IMR-90 (cell line): ENCODE data around the gene LAMA3.

DNA sequence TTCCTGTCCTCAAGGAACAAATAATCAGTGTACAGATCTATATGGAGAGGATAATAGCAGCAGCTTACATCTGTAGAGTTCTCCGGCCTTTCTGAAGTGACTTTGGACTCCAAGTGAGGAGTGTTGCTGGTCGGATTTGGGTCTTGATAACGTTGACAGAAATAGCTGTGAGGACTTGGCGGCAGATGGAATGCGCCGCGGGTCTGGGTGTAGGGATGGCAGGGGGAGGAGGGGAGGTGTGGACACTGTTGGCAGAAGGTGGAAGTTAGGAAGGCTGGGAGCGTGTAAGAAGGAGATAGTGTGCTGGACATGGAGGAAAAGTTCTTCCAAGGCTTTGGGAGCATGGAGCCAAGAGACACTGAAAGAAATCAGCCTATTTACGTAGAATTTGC lies 170.8 kb upstream of the GATA6 start:
- RRBS: no CpG with 5 or more reads among the region's 9 CpGs
CAGE:
- cytosol, long polyA plus RNA: no peak
- long polyA plus RNA: no peak
- nucleus, long polyA plus RNA: no peak

DNA sequence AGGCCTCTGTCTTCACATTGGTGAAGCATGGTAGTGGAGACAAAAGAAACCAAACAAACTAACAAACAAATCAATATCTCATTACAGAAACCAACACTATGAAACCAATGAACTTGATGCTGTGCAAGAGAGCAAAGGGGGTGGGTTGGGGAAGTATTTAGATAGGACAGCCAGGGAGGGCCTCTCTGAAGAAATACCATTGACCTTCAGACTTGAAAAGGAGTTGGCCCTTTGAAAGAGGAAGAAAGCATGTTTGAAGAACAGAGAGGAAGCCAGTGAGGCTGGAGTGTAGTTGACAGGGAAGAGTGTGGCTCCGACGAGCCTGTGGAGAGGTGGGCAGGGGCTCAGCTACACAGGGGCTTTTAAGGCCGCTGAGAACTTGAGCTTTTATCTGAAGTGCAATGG lies 151.0 kb upstream of the GATA6 start:
- RRBS: no CpG with 5 or more reads among the region's 3 CpGs
CAGE:
- cytosol, long polyA plus RNA: no peak
- long polyA plus RNA: no peak
- nucleus, long polyA plus RNA: no peak

- RRBS: no CpG with 5 or more reads among the region's 7 CpGs
CAGE:
- cytosol, long polyA plus RNA: no peak
- long polyA plus RNA: no peak
- nucleus, long polyA plus RNA: no peak
These were observed 142.6 kb upstream of the GATA6 start for GRCh38 chr18:22026697-22027188.

- RRBS: no CpG with 5 or more reads among the region's 7 CpGs
CAGE:
- cytosol, long polyA plus RNA: no peak
- long polyA plus RNA: no peak
- nucleus, long polyA plus RNA: no peak
These were observed 124.2 kb upstream of the GATA6 start for GRCh38 chr18:22044957-22045800.

DNA sequence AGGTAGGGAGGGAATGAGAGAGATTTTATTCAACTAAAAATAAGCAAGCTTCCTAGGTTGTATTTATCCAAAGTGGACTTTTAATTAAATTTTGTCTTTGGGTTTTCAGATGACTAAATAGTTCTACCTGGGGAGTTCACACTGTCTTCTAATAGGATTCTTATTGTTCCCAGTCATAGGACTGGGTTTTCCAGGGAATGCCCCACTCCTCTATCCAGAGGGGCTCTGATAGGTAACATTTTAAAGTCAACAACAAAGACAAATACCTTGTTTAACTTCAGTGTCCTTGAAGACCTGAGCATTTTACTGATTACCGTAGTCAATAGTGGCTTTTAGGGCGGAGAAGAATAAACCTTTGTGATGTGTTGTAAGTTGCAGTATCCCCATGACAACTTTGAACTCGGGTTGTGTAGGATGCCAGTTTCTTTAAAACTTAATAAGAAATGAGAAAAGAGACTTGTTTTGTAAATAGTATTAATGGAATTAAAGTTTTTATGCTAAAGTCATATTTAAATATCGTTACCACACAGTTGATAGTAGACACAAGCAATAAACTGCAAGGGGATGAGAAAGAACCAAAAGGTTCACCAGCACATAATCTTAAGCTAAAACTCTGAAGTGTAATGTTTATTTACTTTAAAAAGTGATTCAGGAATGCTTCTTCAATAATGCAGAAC lies 6.0 kb downstream of the GATA6 start:
- RRBS: no CpG with 5 or more reads among the region's 4 CpGs
CAGE:
- cytosol, long polyA plus RNA: no peak
- long polyA plus RNA: no peak
- nucleus, long polyA plus RNA: no peak

GRCh38 chr18:22276307-22276873 lies 107.0 kb downstream of the GATA6 start:
- RRBS: no CpG with 5 or more reads among the region's 8 CpGs
CAGE:
- cytosol, long polyA plus RNA: no peak
- long polyA plus RNA: no peak
- nucleus, long polyA plus RNA: no peak

DNA sequence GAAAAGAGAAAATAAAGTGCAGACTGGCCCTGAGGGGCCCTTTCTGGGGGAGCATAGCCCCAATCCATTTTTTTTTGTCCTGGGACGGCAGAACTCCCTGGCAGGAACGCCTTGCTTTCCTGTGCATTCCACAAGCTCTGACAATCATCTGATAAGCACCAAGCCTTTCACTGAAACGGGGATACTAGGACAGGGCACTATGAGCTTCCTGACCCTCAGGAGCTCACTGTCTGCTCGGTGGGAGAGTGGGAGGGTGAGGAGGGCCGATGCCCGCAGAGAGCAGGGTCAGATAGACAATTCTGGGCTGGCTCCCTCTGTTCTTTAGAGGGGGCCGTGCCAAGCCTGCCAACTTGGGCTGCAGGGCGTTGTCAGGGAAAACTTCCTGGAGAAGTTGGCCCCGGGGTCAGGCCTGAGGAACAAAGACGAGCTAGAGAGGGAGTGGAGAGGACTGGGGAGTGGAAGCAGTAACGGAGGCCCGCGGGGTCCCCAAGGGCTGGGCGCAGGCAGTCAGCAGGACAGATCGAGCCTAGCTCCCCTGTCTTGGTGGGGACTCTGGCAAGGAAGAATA lies 82.0 kb downstream of the CTAGE1 start:
- RRBS: no CpG with 5 or more reads among the region's 15 CpGs
CAGE:
- cytosol, long polyA plus RNA: no peak
- long polyA plus RNA: no peak
- nucleus, long polyA plus RNA: no peak

DNA sequence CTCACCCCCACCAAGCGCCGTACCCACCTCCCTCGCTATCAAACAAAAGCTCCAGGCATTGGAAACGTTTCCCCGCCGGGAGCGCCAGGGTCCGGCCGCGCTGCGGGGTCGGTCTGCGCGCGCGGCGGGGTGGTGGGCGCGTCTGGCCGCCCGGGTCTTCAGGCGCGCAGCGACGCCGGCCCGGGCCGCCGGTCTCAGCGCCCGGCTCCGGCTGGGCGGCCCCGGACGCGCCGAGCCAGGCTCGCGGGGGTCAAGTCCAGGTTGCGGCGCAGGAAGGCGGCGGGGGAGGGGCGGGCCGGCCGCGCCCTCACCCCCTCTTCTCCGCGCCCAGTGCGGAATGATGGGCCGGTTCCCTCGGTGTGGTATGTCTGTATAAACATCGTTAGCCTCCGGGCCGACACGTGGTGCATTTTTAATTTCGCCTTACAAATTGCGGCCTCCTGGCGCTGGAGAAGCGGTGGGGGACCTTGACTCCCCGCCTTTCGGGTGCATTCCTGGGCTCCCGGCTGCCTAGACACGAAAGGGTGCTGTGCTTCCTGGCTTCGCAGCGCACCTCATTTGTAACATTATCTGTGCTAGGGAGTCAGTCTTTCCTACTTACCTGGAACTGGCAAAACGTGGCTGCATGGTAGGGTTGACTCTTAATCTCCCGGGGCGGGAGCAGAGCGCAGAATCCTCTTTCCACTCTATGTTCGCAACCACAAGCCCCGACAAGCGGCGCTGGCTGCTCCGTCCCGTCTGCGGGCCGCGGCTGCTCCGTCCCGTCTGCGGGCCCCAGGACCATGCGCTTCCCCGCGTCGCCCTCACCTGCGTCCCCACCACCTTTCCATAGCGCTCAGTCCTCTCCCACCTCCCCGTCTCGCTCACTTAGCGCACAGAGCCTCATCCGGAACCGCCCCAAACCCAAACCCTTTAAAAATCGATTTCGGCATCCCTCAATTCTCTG lies 69.0 kb downstream of the CTAGE1 start:
- RRBS: 3% methylated on average over 36 of the region's 95 CpGs
CAGE:
- cytosol, long polyA plus RNA: no peak
- long polyA plus RNA: no peak
- nucleus, long polyA plus RNA: no peak

GRCh38 chr18:22490641-22490973 lies 72.9 kb upstream of the CTAGE1 start:
- RRBS: no CpG with 5 or more reads among the region's 2 CpGs
CAGE:
- cytosol, long polyA plus RNA: no peak
- long polyA plus RNA: no peak
- nucleus, long polyA plus RNA: no peak

GRCh38 chr18:22530011-22530373 lies 112.3 kb upstream of the CTAGE1 start:
- RRBS: no CpG with 5 or more reads among the region's 7 CpGs
CAGE:
- cytosol, long polyA plus RNA: no peak
- long polyA plus RNA: no peak
- nucleus, long polyA plus RNA: no peak

DNA sequence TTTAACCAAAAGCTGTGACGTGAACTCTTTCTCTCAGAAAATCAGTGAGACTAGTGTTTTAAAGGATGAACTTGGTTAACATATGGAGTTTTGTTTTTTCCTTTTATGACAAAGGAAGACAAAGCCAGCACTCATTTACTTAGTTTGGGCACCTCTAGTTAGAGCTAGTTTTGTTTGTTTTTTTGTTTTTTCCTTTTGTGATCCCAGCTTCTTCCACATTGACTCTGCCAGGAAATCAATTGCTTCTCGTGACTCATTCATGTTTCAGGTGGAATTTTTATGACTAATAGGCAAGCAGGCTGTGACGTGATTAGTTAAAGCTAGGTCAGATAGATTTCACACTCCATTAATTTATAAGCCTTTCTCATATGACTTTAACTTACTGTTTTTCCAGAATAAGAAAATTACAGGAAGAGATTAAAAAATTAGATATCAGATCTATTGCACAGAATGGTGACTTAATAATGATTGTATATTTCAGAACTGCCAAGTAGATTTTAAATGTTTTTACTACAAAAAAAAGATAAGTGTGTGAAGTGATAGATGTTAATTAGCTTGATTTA lies 45.3 kb downstream of the RBBP8 start:
- RRBS: no CpG with 5 or more reads among the region's 3 CpGs
CAGE:
- cytosol, long polyA plus RNA: no peak
- long polyA plus RNA: no peak
- nucleus, long polyA plus RNA: no peak

- RRBS: 4% methylated on average over 11 of the region's 37 CpGs
CAGE:
- cytosol, long polyA plus RNA: no peak
- long polyA plus RNA: no peak
- nucleus, long polyA plus RNA: no peak
These were observed 455 bp upstream of the CABLES1 start for GRCh38 chr18:23134756-23135304.

DNA sequence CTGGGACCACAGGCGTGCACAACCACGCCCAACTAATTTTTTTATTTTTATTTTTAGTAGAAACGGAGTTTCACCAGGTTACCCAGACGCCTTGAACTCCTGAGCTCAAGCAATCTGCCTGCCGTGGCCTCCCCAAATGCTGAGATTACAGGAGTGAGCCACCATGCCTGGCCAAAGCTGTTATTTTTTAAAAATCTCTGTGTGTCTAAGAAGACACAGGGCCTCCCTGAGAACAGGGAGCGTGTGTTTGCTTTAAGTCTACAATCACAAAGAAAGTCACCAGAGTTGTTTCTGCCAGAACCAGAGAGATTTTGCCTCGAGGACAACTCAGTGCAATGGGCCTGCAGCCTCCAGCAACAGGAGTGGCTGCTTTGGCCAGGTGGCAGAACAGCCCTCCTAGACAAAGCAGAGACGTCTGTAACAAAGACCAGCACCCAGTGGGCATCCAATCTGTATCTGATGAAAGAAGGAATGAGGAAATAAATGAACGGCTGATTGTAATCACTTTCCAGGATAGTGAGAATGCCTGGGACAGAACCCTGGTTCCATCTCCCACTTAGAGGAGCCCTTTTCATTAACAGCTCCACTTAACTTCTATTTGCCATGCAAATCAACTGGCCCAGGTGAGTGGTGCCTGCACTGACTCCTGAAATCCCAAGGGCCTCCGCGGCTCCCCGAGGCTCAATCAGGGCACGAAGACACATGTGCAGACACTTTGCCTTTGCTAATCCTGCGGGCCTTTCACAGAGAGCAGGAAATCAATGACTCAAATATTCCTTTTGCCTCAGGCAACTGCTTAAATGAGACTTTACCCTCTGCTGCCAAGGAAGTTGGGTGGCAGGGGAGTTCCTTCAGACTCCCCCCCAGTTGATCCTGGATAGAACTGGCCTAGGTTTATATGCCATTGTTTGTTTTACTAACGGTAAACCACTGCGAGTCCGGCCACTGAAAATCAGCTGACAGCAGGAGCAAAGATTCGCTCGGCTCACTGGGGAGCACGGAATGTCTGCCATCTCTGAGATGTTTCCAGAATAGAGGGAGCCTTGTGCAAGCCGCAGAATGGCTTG lies 146.5 kb downstream of the CABLES1 start:
- RRBS: no CpG with 5 or more reads among the region's 21 CpGs
CAGE:
- cytosol, long polyA plus RNA: no peak
- long polyA plus RNA: no peak
- nucleus, long polyA plus RNA: no peak

- RRBS: 53% methylated on average over 2 of the region's 3 CpGs
CAGE:
- cytosol, long polyA plus RNA: no peak
- long polyA plus RNA: no peak
- nucleus, long polyA plus RNA: no peak
These were observed 820 bp upstream of the RMC1 start for GRCh38 chr18:23502588-23502793.

GRCh38 chr18:23504564-23505215 lies 1.4 kb downstream of the RMC1 start:
- RRBS: no CpG with 5 or more reads among the region's 10 CpGs
CAGE:
- cytosol, long polyA plus RNA: no peak
- long polyA plus RNA: no peak
- nucleus, long polyA plus RNA: no peak

- RRBS: no CpG with 5 or more reads among the region's 7 CpGs
CAGE:
- cytosol, long polyA plus RNA: no peak
- long polyA plus RNA: no peak
- nucleus, long polyA plus RNA: no peak
These were observed 23.2 kb downstream of the RMC1 start for GRCh38 chr18:23526402-23527092.

DNA sequence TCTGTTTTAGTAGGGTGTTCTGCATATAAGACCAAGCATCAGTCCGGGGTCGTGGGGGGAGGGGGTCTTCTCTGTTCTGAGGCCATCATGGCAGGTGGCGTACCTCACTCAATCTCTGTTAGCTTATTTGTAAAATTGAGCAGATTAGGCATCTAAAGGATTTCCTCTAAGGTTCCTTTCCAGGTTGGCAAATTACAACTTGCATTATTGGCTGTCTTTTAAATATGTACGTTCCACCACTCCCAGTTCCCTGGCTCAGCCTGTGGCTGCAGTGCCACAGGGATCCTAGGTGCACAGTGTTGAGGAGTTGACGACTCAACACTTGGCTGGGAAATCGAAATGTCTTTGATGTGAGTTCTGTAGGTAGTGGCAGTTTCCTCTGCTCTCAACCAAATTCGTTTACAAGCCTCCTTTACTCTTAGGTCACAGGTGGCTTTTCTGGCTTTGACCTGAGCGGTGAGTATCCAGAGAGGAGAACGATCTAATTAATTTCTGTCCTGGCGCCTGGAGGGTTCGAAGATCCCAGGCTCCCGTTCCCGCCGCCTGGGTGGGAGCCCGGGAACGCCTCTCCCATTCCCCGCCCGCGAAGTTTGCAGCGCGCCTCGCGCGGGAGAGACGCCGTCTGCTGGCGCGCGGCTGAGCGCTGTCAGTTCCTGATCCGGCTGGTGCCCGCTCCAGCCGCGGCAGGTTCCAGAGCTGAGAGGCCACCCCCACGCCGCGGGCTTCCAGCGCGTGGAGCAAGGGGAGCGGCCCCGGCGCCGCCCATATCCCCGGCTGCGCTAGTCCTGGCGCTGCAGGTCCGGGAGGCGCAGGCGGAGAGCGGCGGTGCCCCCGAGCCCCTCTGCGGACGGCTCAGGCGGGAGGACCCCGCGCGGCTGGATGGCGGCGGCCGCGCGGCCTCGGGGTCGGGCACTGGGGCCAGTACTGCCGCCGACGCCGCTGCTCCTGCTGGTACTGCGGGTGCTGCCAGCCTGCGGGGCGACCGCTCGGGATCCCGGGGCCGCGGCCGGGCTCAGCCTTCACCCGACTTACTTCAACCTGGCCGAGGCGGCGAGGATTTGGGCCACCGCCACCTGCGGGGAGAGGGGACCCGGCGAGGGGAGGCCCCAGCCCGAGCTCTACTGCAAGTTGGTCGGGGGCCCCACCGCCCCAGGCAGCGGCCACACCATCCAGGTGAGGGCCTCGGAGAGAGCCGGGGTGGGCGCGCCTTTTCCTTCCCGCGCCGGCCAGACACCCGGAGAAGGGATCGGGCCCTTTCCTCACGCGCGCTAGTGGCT lies at the start of gene LAMA3:
LAMA3 (plus strand) TSS at position 649 of the 1,277 bp plus-strand sequence.
- RRBS: 4% methylated on average over 31 of the region's 102 CpGs
CAGE:
- cytosol, long polyA plus RNA: no peak
- long polyA plus RNA: no peak
- nucleus, long polyA plus RNA: no peak

DNA sequence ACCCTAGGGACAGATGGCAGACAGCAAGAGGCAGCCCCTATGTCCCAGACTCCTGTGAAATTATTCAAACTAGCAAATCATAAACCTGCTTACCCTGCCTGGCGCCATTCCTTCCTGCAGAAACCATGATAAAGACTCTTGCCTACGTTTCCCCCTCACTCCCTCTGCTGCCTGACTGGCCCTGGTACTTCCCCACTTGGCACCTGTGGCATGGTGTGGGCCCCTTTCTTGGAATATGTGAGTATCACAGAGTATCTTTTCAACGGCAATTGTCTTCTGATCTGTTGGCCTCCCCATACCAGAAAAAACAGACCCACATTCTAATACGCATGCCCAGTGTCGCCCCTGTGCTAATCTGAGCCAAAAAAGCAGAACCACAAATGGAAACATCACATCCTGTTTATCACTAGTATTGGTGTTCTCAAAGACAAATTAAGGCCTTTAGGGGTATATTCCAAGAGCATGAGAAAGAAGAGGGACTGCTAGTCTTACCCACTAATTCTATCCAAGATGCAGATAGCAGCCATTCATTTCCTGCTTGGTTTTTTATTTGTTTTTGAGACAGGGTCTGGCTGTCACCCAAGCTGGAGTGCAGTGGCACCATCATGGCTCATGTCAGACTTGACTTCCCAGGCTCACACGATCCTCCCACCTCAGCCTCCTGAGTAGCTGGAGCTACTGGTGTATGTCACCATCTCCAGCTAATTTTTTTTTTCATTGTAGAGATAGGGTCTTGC lies 44.1 kb upstream of the TTC39C start:
- RRBS: no CpG with 5 or more reads among the region's 6 CpGs
CAGE:
- cytosol, long polyA plus RNA: no peak
- long polyA plus RNA: no peak
- nucleus, long polyA plus RNA: no peak

- RRBS: no CpG with 5 or more reads among the region's 5 CpGs
CAGE:
- cytosol, long polyA plus RNA: no peak
- long polyA plus RNA: no peak
- nucleus, long polyA plus RNA: no peak
These were observed 15.8 kb upstream of the TTC39C start for GRCh38 chr18:23998765-23999241.

- RRBS: no CpG with 5 or more reads among the region's 11 CpGs
CAGE:
- cytosol, long polyA plus RNA: no peak
- long polyA plus RNA: no peak
- nucleus, long polyA plus RNA: no peak
These were observed 59.7 kb downstream of the CABYR start for GRCh38 chr18:24198491-24198960.